CD14-positive monocyte (primary cell): ENCODE data around the gene CHCHD6.

- CAGE, long polyA plus RNA, result no peak
These were observed 3.9 kb downstream of the OSBPL11 start for GRCh38 chr3:125591359-125591844.

DNA sequence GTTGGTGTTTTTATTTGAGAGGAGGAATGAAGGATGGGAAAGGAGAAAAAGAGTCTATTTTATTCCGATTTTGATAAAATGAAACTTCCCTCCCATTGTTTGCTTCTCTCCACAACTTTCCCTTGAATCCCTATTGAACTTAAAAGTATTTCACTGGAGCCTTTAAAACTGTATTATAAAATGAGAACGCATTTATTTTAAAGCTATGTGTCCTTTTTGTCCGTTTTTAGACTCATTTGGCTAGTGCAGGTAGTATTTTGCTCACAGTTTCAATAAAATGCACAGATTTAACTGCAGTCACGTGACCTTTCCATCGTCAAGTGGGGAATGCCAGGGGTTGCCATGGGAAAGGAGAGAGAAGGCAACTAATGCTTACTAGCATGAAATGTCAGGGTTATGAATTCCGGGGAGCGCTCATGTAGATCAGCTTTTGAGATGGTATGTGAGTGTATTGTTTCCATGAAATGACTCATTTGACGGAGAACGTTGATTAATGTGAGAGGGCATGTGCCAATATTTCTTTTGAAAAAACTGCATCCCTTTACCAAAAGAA is 7.8 kb upstream of the OSBPL11 start:
- CAGE, long polyA plus RNA, result no peak

DNA sequence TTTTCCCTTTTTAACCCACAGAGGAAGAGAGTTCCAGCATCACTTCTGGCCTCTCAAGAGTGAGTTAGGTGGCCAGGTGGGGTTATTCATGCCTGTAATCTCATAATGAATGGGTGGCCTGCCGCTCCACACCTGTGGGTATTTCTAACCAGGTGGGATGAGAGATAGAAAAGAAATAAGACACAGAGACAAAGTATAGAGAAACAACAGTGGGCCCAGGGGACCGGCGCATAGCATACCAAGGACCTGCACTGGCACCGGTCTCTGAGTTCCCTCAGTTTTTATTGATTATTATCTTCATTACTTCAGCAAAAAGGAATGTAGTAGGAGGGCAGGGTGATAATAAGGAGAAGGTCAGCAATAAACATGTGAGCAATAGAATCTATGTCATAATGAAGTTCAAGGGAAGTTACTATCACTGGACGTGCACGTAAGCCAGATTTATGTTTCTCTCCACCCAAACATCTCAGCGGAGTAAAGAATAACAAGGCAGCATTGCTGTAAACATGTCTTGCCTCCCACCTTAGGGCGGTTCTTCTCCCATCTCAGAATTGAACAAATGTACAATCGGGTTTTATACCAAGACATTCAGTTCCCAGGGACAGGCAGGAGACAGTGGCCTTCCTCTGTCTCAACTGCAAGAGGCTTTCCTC is 169.7 kb upstream of the ROPN1B start:
- CAGE, long polyA plus RNA, result no peak

- CAGE, long polyA plus RNA, result no peak
These were observed 168.3 kb upstream of the ROPN1B start for GRCh38 chr3:125800709-125801126.

GRCh38 chr3:126341417-126341965 is 15.7 kb downstream of the KLF15 start:
- CAGE, long polyA plus RNA, result no peak

- CAGE, long polyA plus RNA, result no peak
These were observed 13.3 kb downstream of the KLF15 start for GRCh38 chr3:126343692-126344464.

- CAGE, long polyA plus RNA, result no peak
These were observed 8.1 kb downstream of the KLF15 start for GRCh38 chr3:126348989-126349590.

GRCh38 chr3:126356313-126357044 is 729 bp downstream of the KLF15 start:
- CAGE, long polyA plus RNA, result no peak

DNA sequence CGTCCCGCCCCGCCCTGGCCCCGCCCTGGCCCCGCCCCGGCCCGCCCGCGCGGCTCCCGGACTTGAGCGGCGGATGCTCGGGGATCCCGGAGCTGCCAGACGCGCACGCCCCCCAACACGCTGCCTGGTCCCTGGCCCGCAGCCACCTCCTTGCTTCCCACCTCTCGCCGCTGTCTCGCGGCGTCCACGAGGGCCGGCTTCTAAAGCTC is 228 bp upstream of the KLF15 start:
- CAGE, long polyA plus RNA, result no peak

DNA sequence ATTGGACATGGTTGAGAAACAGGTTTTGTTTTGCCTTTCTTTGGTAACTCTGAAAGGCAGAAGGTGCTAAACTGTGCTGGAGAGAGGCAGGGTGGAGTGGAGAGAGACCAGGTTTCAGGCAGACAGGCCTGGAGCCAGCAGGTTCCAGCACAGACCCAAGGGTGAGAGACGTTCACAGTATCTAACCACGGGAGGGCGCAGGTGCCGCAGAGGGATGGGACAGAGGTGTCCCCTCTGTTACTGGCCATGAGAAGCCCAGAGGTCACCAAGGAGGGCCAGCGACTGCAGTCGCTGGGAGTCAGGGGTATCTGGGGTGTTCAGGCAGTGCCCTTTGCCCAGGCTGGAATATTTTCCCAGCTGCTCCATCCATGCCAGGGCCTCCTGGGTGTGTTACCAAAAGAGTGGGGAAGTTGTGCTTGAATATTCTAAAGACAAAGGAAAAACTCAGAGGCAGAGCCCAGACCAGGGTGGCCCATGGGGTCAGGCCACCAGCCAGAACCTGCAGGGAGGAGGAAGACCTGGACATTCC is 15.7 kb upstream of the KLF15 start:
- CAGE, long polyA plus RNA, result no peak

- CAGE, long polyA plus RNA, result no peak
These were observed 5.3 kb upstream of the CFAP100 start for GRCh38 chr3:126389060-126390156.

GRCh38 chr3:126440842-126441408 is 34.8 kb downstream of the ZXDC start:
- CAGE, long polyA plus RNA, result no peak

GRCh38 chr3:126476127-126476884 is 615 bp upstream of the ZXDC start:
- CAGE, long polyA plus RNA, result no peak

- CAGE, long polyA plus RNA, result no peak
These were observed 17.3 kb downstream of the C3orf22 start for GRCh38 chr3:126541487-126541813.

GRCh38 chr3:126703641-126704398 is at the start of gene CHCHD6:
Gene CHCHD6, plus strand, starts transcription at chr3:126704240.
- CAGE, long polyA plus RNA, result no peak

DNA sequence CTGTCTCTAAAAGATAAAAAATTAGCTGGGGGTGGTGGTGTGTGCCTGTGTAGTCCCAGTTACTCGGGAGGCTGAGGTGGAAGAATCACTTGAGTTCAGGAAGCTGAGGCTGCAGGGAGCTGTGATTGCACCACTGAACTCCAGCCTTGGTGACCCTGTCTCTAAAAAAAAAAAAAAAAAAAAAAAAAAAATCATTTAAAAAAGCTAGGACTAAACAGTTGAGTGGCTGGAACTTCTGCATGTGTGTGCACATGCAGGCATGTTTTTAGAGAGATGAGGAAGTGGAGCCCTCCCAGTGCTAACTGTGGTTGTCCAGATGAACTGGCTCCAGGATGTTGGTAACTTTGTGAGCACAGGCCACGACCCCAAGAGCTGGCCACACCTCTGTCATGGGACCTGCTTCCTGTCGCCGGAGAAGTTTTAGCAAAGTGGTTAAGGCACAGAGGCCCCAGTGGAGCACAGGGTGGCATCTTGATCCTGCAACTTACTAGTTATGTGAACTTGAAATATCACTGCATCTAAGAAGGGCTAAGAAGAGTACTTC is 27.0 kb downstream of the CHCHD6 start:
- CAGE, long polyA plus RNA, result no peak

- CAGE, long polyA plus RNA, result no peak
These were observed 37.8 kb upstream of the PLXNA1 start for GRCh38 chr3:126944997-126945549.

- CAGE, long polyA plus RNA, result no peak
These were observed 134.2 kb downstream of the TPRA1 start for GRCh38 chr3:127456158-127456937.

GRCh38 chr3:127462775-127463130 is 127.8 kb downstream of the TPRA1 start:
- CAGE, long polyA plus RNA, result no peak

GRCh38 chr3:127674124-127675028 is 1.6 kb downstream of the ABTB1 start:
- CAGE, long polyA plus RNA, result no peak